Esophagus squamous epithelium (tissue), 4 donors: ENCODE measurements around a stretch of chr2.

- PRO-cap, result no peak
- RAMPAGE, long total RNA, 4 experiments, result no peak in any of the 4 experiments
These were observed 55.2 kb downstream of the HECW2 start for GRCh38 chr2:196538197-196538608.

DNA sequence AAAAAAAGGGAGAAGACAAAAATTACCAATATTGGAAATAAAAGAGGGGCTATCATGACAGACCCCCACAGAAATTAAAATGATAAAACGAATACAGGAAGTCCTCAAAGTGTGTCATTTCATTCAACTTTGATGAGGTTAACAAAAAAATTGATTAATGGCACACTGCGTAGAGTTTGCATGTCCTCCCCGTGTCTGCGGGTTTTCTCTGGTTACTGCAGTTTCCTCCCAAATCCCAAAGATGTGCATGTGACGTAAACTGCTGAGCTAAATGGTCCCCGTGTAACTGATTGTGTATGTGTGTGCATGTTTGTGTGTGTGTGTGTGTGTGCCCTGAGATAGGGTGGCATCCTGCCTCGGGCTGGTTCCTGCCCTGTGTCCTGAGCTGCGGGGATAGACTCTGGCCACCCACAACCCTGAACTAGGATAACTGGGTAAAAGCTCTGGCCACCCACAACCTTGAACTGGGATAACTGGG, 6.1 kb upstream of the CCDC150 start:
- PRO-cap, result no peak
- RAMPAGE, long total RNA, 4 experiments, result no peak in any of the 4 experiments

GRCh38 chr2:197077523-197077907, 151.0 kb upstream of the PGAP1 start:
- PRO-cap, result no peak
- RAMPAGE, long total RNA, 4 experiments, result no peak in any of the 4 experiments

- PRO-cap, result no peak
- RAMPAGE, long total RNA, 4 experiments, result no peak in any of the 4 experiments
These were observed 185.6 kb downstream of the ANKRD44 start for GRCh38 chr2:197125024-197125276.

DNA sequence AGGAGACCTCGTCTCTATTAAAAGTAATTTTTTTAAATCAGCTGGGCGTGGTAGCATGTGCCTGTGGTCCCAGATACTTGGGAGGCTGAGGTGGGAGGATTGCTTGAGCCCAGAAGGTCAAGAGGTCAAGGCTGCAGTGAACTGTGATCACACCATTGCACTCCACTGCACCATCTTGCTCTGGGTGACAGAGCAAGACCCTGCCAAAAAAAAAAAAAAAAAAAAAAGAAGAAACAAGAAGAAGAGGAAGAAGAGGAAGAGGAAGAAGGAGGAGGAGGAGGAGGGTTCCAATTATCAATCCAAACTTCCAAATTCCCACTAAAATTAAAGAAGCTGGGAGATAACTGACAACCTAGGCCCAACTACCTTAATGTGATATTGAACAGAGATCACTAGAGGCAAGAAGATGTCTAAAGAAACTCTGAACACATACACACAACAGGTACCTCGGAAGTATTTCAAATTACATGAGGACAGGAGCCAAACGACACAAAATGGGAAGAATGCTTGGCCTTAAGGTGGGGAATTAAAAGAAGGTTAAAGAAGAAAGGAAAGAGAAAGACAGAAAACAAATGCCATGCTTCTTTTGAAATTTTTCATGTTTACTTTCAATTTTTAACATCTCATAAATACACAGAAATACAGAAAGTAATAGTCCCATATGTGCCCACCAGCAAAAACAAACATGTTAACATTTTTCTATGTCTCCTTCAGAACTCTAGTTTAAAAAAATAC, 157.4 kb downstream of the ANKRD44 start:
- PRO-cap, result no peak
- RAMPAGE, long total RNA, 4 experiments, result no peak in any of the 4 experiments

DNA sequence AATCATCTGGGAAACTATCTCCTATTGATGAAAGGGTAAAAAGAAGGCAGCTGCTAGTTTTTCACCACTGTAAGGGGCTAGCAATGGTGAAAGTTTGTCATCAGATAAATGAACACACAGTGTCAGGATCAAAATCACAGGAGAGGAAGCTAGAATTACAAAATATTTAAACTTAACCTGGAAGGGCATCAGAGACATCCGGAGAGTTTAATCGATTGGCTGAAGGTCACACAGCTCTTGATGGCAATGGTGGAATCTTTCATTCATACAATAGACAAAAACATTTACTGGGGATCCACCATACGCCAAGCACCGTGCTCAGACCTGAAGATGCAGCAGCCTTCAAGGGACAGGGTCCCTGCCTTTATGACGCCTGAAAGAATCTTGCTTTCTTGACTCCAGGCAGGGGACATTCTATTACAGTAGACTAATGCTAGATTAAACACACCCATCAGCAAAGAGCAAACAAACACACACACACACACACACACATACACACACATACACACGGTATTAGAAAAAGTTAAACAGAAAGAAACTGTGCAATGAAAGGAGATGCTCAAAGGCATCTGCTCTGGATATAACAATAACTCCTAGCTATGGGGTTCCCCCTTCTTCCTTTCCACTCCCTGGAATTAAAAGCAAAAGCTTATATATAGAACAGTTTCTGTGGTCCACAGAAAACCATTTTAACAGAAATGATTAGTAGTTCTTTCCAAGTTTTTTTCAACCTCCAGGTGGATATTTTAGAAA, 151.9 kb downstream of the ANKRD44 start:
- PRO-cap, result no peak
- RAMPAGE, long total RNA, 4 experiments, result no peak in any of the 4 experiments

GRCh38 chr2:197185003-197185656, 125.5 kb downstream of the ANKRD44 start:
- PRO-cap, result no peak
- RAMPAGE, long total RNA, 4 experiments, result no peak in any of the 4 experiments

GRCh38 chr2:197209753-197210436, 100.7 kb downstream of the ANKRD44 start:
- PRO-cap, result unidirectional peak, minus-strand start at chr2:197209837
- RAMPAGE, long total RNA, 4 experiments, result no peak in any of the 4 experiments

GRCh38 chr2:197234715-197234914, 76.0 kb downstream of the ANKRD44 start:
- PRO-cap, result no peak
- RAMPAGE, long total RNA, 4 experiments, result no peak in any of the 4 experiments

DNA sequence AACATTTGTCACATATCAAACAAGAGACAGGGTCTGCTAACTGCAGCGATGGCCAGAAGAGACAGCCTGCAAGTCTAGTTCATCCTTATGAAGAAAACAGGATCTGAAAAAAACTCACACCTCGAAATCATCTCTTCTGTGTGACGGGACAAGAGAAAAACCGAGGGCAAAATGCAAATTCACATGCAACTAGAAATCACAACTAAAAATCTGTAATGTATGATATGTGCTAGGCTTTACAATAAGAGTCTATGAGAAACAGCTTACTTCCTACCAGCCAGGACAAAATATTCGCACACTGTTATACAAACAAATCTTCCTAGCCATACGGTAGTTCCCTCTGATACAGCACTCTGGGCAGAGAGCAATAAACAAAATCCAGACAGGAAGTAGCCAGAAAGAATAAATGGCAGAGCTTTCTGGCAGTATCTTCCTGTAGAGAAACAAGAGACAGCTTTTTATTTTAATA, 48.7 kb downstream of the ANKRD44 start:
- PRO-cap, result unidirectional peak, minus-strand start at position 63 of the sequence
- RAMPAGE, long total RNA, 4 experiments, result no peak in any of the 4 experiments

DNA sequence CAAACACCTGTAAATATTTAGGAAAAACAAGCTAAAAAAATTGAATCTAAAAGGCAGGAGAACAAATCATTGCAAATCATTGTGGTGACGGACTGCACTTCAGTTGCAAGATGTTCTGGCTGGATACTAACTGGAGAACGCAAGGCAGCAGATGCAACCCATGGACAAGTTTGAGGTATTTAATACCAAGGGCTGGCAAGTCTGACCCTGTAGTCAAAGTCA, 1.3 kb downstream of the ANKRD44 start:
- PRO-cap, result unidirectional peak, plus-strand start at position 74 of the sequence; bidirectional peak, plus-strand start outside the sequence, minus-strand start at position 128 of the sequence
- RAMPAGE, long total RNA, 4 experiments, result no peak in any of the 4 experiments

DNA sequence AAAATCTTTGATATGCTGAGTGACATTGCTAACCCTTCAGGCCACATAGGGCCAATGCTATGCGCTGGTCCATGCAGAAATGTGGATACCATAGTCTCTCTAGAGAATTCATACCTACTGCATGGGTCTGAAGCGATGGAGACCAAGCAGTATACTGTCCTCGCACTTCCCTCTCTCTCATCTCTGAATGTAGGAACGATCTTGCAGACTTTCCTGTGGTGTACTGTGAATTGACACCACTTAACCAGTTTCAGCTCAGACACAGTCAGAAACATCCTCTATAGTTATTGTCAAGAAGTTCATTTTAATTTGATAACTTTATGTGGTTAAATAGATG, 17.9 kb upstream of the ANKRD44 start:
- PRO-cap, result no peak
- RAMPAGE, long total RNA, 4 experiments, result no peak in any of the 4 experiments

GRCh38 chr2:197394253-197394612, 40.6 kb downstream of the SF3B1 start:
- PRO-cap, result no peak
- RAMPAGE, long total RNA, 4 experiments, result no peak in any of the 4 experiments

DNA sequence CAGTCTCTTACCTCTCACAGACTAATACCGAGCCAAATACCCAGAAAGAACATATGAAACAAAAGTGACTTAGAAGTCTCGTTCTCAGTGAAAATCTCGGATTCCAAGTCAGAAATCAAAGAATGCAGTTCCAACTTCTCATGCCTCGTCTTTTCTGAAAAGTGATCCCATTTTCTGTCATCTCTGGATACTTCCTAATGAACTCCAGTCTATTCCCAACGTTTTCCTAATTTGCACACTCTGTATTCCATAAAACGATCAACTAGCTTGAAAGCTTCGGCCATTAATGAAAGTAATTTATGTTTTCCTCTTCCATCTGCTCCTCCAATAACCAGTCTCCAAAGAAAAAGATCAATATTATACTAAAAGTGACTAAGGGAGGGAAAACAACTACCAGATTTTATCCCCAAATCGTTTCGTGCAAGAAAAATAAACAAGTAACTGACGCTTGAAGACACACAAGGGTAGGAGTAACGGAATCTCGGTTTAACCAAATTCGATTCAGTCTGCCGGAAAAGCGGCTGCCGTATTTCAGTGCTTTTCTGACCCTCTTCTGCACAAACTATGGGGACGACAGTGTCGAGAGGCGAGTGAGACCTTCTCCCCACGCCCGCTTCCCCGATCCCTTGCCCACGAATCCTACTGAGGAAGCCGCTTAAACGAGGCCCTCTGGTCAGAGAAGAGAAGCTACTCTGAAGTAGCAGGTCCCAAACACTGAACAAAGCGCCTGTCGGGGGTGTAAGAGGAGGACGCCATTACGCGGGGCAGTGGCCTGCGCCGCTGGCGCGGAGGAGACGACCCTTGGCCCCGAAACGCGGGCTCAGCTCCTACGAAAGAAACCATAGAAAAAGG, 555 bp downstream of the SF3B1 start:
- PRO-cap, result no peak
- RAMPAGE, long total RNA, 4 experiments, result no peak in any of the 4 experiments

DNA sequence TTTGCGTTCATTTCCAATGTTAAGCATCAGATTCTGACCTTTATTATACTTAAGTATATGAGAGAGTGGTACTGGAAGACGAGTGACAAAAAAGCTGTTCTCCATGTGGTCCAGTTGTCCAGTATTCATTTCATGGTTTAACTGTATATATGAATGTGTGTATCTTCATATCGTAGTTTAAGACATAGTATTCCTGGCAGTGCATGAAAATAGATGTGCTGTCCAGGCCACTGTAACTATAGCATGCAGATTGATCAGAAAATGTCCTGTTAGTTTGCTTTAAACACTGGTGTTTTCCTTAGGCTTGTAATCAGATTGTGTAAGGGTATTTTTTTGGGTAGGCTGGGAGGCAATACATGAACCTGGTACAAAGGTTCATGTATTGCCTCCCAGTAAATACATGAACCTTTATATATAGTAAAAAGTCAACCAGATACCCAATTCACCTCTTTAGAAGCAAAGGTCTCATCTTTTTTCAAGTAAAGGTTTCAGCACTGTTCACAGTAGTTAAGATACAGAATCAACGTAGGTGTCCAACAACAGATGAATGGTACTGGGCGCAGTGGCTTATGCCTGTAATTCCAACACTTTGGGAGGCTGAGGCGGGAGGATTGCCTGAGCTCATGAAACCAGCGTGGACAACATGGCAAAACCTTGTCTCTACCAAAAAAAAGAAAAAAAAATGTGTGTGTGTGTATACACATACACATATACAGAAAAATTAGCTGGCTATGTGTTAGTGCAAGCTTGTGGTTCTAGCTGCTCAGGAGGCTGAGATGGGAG, 1.6 kb downstream of the COQ10B start:
- PRO-cap, result no peak
- RAMPAGE, long total RNA, 4 experiments, result no peak in any of the 4 experiments

DNA sequence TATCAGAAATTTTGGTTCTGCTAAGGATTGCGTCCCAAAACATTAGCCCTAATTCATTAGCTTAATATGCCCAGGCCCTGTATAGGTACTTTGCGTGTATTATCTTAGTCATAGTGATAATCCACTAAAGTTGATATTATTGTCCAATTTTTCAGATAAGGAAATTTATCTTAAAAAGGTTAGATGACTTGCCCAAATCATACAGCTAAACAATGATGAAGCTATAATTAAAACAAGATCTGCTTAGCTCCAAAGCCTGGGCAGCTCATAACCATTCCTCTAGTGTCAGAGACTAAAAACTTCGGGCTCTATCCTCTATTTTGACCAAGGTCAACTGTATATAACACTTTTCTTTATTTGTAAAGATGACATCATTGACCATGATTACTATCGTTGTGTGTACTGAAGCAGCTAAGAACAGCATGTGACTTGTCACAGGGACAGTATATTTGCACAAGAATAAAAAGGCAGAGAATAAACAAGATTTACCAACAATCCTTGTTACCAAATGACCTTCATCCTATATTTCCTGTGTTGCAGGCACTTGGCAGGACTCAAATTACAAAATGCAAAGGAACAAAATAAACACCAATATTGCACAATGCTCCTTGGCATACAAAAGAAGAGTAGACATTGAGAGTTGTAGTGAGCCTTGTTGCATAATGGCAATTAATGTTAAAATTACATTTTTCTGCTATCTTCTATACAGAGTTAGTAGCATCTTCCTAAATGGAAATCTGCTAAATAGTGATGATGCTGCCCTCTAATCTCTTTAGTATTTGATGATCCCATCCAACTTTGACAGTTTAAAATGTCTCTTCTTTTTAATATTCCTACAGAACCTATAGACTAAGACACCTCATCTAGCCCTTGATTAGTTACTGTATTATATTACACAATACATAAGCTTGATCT, 61.9 kb downstream of the RFTN2 start:
- PRO-cap, result no peak
- RAMPAGE, long total RNA, 4 experiments, result no peak in any of the 4 experiments

GRCh38 chr2:197804150-197804546, 245 bp upstream of the PLCL1 start:
- PRO-cap, result bidirectional peak, plus-strand start at chr2:197804593, minus-strand start at chr2:197804411
- RAMPAGE, long total RNA, 4 experiments, result no peak in any of the 4 experiments

DNA sequence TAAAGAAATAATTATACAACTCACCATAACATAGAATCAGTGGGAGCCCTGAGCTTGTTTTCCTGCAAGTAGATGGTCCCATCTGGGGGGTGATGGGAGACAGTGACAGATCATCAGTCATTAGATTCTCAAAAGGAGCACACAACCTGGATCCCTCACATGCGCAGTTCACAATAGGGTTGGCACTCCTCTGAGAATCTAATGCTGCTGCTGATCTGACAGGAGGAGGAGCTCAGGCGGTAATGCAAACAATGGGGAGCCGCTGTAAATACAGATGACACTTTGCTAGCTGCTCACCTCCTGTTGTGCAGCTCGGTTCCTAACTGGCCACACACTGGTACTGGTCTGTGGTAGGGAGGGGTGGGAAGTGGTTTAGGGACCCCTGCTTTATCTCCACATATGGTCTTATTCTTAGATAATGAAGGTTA, 506.6 kb downstream of the PLCL1 start:
- PRO-cap, result no peak
- RAMPAGE, long total RNA, 4 experiments, result no peak in any of the 4 experiments

DNA sequence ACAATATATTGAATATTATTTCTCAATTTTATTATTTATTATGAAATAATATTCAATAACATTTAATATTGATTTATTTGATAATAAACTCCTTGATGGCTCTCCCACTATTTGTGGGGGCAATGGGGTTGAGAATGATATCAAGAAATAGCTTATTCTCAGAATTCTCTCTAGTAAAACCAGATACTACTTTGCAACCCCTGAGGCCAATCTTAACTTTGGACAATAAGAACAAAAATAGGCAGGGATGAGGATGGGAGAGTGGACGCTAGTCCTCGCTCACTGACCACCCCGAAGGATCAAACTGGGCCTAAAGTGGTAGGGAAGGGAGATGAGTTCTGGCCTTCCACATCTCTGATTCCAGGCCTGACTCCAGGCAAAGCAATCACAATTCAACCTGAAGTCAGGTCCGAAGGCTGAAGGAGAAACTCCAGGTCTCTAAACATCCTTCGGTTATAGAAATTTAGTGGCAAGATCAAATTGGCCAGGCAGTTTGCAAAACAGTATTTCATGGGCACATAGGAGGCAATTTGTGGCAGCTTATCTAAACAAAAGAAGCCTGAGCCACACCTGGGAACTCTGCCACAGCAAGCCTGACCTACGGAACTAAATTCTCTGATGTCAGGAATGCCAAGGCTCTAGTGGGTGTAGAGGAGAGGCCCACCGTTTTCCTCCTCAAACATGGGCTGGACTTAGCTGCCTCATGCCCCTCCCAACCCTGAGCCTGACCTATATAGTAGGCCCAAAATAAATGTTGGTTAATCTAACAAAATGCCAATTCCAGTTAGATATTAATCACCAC, 16.2 kb downstream of the SATB2 start:
- PRO-cap, result no peak
- RAMPAGE, long total RNA, 4 experiments, result no peak in any of the 4 experiments

DNA sequence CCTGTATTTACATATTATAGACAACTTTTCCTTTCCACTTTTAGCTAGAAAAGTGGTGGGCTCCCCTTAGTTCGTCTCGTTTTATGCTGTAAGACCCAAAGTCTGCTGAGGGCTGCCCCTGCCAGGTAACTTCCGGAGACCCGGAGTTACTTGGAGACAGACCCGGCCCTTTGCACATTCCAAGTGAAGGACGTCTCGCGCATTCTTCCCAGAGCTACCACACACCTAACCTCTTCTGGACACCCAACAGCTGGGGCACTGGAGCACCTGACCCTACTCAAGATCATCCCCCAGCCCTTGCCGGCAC, 8.2 kb upstream of the SATB2 start:
- PRO-cap, result no peak
- RAMPAGE, long total RNA, 4 experiments, result no peak in any of the 4 experiments